ENCODE measurements around the genes SBNO2, CIRBP and APC2.

DNA sequence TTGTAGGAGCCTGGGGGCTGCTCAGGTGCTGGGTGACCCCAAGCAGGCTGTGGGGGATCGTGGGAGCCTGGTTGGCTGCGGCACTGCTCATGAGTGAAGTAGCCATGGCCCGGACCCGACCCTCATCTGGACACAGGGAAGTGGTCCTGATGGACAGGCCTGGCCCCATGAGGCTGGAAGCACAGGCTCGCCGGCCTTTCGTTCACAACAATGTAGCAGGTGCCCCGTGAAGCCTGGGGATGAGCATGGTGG, 6.2 kb downstream of the GPX4 start:
- PRO-cap, 2 experiments, result no peak in any of the 2 experiments

DNA sequence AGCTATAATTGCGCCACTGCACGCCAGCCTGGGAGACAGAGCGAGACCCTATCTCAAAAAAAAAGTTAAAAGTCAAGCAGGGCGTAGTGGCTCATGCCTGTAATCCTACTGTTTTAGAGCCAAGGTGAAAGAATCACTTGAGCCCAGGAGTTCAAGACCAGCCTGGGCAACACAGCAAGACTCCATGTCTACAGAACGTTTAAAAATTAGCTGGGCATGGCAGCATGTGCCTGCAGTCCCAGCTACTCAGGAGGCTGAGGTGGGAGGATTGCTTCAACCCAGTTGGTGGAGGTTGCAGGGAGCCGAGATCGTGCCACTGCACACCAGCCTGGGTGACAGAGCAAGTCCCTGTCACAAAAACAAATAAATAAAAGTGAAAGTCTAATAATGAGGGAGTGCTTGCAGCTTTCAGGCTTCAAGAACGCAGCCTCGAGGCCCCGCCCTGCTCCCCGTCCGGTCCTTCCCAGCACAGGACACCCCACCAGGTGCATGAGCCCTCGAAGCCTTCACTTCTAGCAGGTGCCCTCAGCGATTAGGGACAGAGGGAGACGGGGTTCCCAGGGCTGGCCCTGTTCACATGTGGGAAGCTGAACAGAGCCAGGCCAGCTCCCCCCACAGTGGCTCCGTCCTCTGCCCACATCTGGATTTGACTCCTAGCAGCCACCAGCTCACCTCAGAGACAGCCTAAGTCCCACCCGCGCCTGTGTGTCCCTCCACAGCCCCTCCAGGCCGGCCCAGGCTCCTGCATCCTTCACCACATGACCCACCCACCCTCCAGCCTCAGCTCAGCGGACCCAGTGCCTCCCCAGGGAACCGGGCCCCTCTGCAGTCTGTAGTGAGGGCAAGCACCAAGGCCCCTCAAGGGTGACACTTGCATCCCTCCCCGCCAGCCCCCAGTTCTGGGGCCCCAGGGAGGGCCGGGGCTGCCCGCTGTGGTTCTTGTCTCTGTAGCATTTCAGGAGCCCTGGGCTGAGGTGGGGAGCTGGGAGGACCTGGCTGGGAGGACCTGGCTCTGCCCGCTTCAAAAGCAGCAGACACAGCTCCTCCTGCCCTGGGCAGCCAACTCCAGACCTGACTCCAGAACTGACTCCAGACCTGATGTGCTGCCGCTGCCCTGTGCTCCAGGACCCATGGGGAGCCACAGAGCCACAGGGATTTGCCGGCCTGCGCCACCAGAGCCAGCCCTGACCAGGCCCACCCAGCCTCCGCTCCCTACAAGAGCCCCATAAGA, 27.1 kb downstream of the GPX4 start:
- PRO-cap, 2 experiments, result no peak in any of the 2 experiments

GRCh38 chr19:1151822-1152852, 21.9 kb downstream of the SBNO2 start:
- PRO-cap, 2 experiments, result no peak in any of the 2 experiments

- PRO-cap, 2 experiments, result no peak in any of the 2 experiments
Measured at GRCh38 chr19:1163068-1163732, 10.9 kb downstream of the SBNO2 start.

DNA sequence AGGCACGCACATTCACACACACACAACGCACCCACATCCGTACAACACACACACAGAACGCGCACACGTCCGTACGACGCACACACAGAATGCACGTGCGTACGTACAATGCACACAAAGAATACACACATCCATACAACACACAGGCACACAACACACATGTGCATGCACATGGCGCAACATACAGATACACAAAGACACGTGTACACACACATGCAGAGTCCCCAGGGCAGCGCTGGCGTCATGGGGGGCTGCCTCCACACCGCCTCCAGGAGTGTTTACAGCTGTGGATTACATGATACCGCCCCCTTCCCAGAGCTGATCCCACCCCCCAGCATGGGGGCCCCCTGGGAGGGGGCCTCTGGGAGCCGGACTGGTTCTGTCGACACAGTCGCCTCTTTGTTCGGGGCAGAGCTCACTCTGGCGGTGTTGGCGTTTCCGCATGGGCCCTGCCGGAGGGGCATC, 2.8 kb downstream of the SBNO2 start:
- PRO-cap, 2 experiments, result no peak in any of the 2 experiments

DNA sequence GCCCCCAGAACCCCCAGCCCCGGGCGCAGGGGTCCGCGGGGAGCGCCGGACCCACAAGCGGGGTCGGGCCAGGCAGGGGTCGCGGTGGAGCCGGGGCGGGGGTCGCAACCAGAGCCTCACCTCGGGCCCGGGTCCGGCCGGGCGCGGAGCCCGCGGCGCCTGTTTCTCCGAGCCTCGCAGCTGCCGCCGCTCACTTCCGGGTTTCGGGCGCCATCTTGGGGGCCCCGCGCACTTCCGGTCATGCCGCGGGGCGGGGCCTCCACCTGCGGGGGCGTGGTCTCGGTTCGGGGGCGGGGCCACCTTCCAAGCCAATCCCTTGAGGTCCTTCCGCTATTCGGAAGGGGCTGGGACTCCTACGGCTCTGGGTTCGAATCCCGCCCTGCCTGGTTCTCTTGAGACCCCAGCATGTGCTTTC, at the start of gene SBNO2:
Gene SBNO2, minus strand, starts transcription at position 217 of the 415 bp plus-strand sequence.
- PRO-cap, 2 experiments, result peak in 2 of 2 experiments; most common plus-strand start position 330 of the sequence (in 1); most common minus-strand start position 182 of the sequence (in 2)

DNA sequence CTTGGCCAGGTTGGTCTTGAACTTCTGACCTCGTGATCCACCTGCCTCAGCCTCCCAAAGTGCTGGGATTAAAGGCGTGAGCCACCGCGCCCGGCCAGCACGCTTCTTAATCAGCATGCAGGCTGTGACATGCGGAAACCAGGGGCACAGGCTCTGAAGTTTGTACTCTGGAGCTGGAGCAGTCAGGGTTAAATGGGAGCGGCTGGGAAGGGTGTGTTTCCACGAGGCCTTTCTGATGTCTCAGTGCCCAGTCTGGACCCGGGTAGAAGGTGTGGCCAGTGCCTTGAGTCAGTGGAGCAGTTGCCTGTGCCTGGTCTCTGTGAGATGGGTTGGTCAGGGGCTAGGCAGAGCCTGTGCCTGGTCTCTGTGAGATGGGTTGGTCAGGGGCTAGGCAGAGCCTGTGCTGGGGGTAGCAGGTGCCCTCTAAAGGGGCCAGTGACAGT, 3.3 kb downstream of the STK11 start:
- PRO-cap, 2 experiments, result peak in 1 of 2 experiments; most common plus-strand start position 278 of the sequence (in 1); most common minus-strand start position 237 of the sequence (in 1)

DNA sequence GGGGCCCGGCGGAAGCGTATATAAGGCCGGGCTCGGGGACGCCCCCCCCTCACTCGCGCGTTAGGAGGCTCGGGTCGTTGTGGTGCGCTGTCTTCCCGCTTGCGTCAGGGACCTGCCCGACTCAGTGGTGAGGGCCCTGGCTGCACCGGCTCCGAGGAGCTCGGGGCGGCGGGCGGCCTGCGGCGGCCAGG, at the start of gene CIRBP:
Gene CIRBP, plus strand, starts transcription at position 49 of the 191 bp plus-strand sequence.
- PRO-cap, 2 experiments, result peak in 2 of 2 experiments; most common plus-strand start position 52 of the sequence (in 2)

DNA sequence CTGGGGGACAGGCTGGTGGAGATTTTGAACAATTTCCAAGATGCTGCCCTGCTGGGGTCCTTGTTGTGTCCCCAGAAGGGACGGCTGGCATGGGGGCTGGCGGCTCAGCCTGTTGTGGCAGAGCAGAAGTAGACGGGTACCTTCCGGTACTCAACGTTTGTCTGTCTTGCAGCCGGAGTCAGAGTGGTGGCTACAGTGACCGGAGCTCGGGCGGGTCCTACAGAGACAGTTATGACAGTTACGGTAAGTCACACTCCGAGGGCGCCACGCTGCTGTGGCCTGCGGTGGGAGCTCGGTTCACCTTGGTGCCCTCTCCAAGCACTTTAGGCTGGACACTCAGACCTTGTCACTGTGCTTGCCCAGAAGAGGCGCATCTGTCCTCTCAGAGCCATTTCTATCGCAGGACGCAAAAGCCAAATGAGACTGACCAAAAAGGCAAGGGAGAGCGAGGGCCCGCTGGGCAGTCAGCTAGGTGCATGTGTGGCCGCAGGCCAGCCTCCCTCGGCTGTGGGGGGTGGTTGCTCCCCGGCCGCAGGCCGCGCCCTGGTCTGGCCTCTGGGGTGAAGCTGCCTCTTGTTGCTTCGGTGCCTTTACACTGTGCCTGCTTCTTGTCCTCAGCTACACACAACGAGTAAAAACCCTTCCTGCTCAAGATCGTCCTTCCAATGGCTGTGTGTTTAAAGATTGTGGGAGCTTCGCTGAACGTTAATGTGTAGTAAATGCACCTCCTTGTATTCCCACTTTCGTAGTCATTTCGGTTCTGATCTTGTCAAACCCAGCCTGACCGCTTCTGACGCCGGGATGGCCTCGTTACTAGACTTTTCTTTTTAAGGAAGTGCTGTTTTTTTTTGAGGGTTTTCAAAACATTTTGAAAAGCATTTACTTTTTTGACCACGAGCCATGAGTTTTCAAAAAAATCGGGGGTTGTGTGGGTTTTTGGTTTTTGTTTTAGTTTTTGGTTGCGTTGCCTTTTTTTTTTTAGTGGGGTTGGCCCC, 3.0 kb downstream of the CIRBP start:
- PRO-cap, 2 experiments, result no peak in any of the 2 experiments

DNA sequence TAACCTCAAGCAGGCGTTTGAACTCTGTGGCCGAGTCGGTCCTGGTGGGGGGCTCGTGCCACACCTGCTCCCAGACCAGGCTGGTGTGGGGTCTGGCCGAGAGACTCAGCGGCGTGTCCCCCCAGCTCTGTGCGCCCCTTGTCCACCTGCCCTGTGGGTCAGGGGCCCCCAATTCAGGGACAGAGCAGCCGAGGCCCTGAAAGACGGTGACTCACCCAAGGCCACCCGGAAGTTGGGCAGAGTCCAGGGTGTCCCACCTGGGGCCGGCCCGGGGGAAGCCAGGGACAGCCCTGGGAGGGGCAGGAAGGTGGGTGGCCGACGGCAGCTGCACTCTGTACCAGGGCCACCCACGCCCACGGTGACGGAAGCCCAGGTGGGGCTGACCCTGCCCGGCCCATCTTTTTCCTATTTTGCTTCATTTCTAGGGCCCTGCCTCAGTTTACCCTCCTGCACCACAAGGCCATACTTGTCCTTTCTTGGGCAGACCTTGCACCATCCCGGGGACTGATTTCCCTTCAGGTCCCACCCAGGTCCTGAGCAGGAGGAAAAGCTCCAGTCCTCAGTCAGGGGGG, 5.3 kb downstream of the EFNA2 start:
- PRO-cap, 2 experiments, result no peak in any of the 2 experiments

DNA sequence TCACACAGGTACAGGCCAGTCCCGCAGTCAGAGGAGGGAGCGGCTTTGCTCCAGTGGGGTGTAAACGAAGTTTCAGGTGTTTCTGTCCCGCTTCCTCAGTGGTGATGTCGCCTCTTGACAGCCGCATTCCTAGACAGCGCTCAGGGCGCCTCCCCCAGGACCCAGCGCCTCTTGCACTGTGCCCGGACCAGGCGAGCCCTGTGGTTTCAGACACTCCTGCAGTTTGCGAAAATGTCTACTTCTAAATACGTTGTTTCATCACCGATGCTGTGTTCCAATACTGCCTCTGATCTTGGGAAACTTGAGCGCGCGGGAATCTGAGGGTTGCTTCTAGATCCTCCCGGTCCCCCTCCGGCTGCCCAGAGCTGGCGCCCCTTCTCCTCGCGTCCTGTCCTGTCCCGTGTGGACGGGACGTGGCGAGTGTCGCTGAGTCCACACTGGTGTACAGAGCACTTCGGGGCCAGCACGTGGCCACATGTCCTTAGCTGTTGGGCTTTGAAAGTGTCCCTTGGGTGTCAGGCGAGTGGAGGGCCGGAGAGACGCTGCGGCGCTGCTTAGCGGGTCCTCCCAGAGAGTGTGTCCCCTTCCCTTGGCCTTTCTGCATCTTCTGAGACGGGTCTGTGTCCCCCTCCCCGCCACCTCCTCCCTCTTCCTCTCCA, 14.6 kb upstream of the RPS15 start:
- PRO-cap, 2 experiments, result no peak in any of the 2 experiments

DNA sequence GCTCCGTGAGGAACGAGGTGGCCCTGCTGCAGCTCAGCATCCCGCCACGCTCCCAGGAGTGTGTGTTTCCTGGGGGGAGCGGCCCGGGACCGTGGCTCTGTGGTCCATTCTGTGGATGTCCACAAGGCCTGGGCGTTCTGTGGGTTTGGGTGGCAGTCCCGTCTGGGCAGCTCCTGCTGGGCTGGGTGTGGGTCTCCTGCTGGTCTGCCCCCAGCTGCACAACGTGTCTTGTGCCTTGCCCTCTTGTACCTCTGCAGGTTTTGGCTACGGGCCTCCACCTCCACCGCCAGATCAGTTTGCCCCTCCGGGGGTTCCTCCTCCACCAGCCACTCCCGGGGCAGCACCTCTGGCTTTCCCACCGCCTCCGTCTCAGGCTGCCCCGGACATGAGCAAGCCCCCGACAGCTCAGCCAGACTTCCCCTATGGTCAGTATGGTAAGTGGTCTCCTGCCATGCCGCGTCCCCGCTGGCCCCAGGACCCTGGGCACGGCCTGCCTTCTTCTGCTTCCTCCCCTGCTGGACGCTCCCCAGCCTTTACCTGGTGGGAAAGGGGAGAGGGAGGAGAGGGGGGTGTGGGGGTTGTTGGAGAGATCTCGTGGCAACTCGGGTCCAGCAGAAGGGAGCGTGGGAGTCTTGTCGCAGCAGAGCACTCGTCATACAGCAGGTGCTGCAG, 5.8 kb upstream of the RPS15 start:
- PRO-cap, 2 experiments, result no peak in any of the 2 experiments

DNA sequence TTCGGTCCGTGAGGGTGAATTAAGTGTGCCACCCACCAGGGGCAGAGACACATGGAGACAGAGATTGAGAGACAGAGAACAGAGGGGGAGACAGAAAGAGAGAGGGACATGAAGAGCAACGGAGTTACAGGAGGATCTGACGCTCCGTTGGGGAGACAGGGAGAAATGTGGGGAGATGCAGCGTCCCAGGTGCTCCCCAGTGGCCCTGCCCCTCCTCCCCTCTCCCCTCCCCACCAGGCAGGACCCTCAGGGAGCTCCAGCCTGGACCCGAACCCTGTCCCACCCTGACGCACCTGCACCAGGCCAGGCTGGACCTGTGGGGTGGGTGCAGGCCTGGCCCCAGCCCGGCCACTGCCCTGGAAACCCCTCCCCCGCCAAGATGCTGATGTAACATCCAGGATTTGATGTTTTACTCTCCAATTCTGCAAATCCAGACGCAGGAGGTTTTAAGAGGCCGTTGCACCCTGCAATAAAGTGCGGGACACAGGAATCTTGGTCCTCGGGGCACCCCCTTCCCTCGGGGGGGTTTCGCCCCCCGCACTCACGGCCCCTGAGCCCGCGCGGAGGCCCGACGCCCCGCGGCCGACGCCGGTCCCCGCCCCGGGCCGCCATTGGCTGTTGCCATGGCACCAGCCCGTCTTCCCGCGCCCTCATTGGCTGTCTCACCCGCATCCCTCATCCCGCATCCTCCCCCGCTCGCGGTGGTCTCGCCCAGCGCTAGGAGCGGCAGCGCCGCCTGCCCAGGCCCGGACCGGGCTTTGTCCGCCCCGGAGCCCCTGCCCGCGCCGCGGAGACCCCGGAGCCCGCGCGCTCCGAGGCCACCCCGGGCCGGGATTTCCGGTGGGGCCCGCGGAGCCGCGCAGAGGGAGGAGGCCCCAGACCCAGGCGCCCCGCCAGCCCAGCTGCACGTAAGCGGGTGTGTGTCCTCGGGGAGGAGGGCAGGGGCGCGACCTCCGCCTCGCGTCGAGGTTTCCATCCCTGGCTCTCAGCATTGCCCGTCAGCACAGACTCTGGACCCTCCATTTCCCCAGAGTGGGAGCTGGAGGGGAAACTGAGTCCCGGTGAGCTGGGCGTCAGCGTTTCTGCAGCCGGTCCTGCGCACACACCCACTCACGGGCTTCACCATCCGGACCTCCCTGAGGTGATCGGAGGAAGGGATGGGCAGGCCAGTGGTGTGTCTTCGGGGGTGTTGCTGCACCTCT, at the start of gene APC2:
Gene APC2, plus strand, starts transcription at position 699 of the 1,202 bp plus-strand sequence.
- PRO-cap, 2 experiments, result no peak in any of the 2 experiments

- PRO-cap, 2 experiments, result no peak in any of the 2 experiments
Measured at GRCh38 chr19:1524185-1524592, 312 bp downstream of the PLK5 start.

- PRO-cap, 2 experiments, result no peak in any of the 2 experiments
Measured at GRCh38 chr19:1591304-1592091, 1.2 kb downstream of the MBD3 start.

DNA sequence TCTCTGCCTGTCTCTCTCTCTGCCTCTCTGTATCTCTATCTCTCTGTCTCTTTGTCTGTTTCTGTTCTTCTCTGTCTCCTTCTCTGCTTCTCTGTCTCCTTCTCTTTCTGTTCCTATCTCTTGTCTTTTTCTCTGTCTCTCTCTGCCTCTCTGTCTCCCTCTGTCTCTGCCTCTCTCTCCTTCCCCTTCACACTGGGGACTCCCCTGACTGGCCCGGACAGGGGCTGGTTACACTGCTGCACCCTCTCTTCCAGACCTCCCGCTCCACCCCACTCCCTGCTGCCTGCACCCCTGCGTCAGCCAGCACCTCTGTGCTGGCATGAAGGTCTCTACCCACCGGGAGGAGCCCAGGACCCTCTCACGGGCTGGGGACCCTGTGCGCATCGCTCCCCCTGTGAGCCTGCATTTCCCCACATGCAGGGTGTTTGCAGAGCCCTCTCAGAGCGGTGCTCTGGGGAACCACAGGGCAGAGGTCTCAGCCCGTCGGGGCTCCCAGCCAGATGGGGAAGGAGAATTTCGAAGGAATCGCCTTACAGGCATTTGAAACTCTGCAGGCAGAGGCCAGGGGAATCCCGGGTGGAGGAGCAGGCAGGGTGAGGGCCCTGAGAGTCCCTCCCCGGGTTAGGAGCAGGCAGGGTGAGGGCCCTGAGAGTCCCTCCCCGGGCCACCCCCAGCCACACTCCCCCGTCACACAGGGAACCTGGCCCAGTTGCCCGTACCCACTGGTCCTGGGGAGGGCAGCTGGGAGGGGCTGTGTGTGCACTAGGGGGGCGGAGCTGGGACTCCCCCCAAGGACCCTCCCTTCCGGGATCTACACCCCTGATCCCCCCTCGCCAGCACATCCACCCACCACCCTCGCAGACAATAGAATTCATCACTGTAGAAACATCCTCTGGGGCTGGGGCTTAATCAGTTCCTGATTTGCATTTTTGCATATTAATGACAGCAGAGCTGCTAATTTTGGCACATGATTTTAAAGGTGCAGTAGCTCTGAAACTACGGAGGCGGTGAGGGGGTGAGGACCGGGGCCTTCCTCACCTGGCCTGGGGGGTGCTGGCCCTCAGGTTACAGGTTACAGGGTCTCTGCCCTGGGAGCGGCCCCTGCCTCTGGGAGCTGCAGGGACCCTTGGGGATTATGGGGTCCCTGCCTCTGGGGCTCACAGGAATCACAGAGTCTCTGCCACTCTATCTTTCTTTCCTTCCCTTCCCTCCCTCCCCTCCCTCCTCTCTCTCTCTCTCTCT, 16.3 kb upstream of the TCF3 start:
- PRO-cap, 2 experiments, result no peak in any of the 2 experiments

GRCh38 chr19:1811316-1811942, 647 bp downstream of the ATP8B3 start:
- PRO-cap, 2 experiments, result no peak in any of the 2 experiments

GRCh38 chr19:1828224-1828741, 16.2 kb upstream of the ATP8B3 start:
- PRO-cap, 2 experiments, result no peak in any of the 2 experiments

DNA sequence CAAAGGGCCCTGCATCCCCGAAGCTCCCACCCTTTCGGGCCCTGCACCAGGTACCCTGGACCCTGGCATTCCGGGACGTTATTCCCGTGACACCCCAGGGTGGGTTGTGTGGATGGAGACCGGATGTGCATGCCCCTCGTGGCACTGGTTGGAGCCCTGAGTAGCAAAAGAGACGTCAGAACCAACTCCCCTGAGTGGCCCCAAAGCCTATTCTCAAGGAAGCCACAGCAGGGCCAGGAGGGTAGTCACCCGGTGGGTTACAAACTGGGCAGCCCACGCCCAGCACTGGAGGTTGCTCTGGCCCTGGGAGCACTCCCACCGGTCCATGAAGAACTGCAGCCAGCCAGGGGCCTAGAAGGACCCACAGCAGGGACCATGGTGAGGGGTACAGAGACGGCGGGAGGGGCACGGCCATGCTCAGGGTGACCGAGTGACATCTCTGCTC, 7.5 kb upstream of the REXO1 start:
- PRO-cap, 2 experiments, result no peak in any of the 2 experiments

DNA sequence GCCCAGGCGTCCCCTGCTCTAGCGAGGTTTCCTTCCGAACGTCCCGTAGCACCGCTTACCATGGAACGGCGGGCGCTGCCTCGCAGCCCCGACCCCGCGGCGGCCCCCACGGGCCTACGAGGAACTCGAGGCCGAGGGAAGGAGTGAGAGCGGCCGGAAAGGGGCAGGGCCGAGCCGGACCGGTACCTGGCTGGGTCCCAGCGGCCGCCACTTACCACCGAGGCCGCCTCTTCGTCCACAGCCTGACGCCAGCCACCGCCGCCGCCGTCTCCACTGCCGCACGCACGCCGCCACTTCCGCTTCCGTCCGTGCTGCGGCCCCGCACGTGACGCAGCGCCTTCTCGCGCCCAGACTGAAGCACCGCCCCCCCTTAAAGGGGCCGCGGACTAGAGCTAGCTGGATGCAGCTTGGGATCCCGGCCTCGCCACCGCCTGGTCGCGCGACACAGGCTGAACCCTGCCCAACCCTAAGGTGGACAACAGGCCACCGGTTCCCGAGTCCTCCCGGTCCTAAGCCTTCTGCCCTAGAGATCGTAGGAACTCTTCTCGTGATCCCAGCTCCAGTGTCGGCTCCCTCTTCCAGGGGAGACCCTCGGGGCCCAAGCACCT, 9.3 kb downstream of the ABHD17A start:
- PRO-cap, 2 experiments, result peak in 2 of 2 experiments; most common plus-strand start position 399 of the sequence (in 2); most common minus-strand start position 275 of the sequence (in 2)